NALM6 (cell line): ENCODE measurements around a stretch of chr17.

GRCh38 chr17:27560460-27560974, 70.5 kb upstream of the LGALS9 start:
- PRO-cap: no peak

DNA sequence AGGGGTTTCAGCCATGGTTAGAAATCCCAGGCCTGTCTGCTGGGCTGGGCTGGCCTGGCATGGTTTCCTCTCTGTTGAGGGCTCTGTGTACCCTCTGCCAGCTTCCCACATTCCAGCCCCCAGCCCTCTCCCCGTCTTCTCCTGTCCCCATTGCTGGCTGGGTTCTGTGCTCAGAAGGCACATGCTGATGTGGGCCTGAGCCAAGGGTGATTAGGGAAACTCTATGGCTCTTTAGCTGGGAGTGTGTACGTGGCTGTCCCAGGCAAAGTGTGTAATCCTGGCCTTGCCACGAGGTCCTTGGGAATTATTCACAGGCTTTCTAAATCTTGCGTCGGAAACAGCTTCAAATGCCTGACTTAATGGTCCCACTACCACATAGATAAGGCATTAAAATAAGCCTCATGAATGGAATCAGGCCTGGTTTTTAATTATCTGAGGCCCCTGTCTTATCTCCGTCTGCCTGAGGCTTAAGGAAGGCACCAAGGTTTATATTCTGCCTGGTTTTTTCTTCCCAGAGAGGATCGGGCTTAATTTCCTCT, 53.1 kb upstream of the LGALS9 start:
- PRO-cap: no peak

DNA sequence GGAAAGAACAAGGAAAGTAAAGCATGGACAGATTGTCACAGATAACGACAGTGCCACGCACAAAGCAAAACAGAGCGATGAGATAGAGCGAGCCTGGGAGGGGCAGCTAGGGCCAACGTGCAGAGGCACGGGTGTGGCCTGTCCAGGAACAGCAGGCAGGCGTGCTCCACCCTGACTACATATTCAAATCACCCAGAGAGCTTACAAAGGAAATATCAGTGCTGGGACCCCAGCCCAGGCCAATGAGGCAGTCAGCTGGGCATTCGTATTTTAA, 16.8 kb downstream of the LGALS9 start:
- PRO-cap: no peak

DNA sequence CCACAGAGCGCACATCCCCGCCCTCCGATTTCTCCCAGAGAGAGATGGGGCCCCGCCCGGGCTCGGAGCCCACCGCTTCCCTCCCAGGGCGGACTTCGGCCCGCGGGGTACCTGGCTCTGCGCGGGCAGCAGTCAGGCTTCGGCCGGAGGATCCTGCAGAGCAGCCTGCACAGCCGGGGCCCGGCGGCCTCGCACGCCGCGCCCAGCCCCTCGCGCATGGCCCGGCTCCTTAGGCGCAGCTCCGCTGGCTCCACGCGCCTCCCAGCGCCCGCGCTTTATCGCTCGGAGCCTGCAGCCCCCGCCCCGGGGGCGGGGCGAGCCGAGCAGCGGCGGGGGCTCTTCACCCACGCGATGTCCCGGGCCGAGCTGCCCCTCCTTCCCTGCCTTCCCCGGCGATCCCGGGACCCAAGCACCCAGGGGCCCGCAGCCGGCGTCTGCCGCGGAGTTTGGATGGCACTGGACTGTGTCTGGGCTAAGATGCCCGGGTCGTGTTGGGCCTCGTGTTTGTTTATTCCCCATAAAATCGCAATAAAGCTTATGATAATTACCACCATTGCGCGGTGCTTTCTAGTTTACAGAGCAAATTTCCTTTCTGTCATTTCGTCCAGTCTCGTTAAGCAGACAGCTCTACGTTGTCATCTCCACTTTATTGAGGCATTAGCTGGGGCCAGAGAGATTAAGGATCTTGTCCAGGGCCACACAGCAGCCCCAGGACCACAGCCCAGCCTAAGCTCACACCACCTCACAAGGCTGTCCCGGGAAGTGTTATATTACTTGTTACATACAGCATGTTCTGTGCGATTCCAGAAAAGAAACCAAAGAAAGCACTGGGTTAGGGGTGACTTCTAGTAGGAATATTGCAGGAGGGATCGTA, 6.6 kb downstream of the NOS2 start:
- PRO-cap: no peak

GRCh38 chr17:28266230-28266572, 52.8 kb upstream of the TMEM97 start:
- PRO-cap: no peak

GRCh38 chr17:28334688-28335264, 496 bp downstream of the IFT20 start:
- PRO-cap: no peak

GRCh38 chr17:28408029-28408706, 2.2 kb upstream of the SLC46A1 start:
- PRO-cap: no peak

GRCh38 chr17:28467693-28468001, 5.8 kb upstream of the SLC13A2 start:
- PRO-cap: no peak

DNA sequence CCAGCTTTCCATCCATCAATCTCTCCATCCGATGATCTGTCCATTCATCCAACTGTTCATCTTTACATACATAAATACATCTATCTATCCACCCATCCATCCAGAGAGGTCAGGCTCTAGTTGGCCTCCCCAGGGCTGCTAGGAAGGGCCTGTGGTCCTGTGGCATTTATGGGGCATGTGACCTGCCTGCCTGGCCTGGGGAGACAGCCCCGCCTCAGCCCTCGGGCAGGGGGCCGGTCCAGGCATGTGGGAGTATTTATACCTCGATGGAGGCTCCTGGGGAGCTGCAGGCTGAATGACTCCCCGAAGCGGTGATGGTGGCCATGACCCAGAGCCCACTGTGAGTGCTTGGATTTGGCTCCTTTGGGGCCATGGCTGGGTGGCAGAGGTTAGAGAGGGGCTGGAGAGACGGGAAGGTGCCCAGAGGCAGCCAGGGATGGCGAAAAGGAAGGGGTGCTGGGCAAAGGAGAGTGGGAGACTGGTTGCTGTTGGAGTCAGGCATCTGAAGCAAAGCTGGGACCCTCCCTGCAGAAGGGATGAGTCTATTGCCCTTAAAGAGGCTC, 7.4 kb downstream of the FOXN1 start:
- PRO-cap: no peak

GRCh38 chr17:28575266-28575992, 1.3 kb downstream of the ALDOC start:
- PRO-cap: no peak

- PRO-cap: no peak
Observed at GRCh38 chr17:28577509-28578669, 1.2 kb upstream of the ALDOC start.

GRCh38 chr17:28611414-28612211, 2.4 kb downstream of the RSKR start:
- PRO-cap: no peak

- PRO-cap: no peak
Observed at GRCh38 chr17:28619555-28620462, 5.8 kb upstream of the RSKR start.

GRCh38 chr17:28623586-28624047, 9.6 kb upstream of the RSKR start:
- PRO-cap: no peak

GRCh38 chr17:28626307-28627377, 12.7 kb upstream of the RSKR start:
- PRO-cap: no peak

- PRO-cap: no peak
Observed at GRCh38 chr17:28640341-28641132, 4.4 kb downstream of the BLTP2 start.

GRCh38 chr17:28716737-28717401, 799 bp downstream of the RAB34 start:
- PRO-cap: no peak

- PRO-cap: no peak
Observed at GRCh38 chr17:28718731-28718932, 964 bp upstream of the RAB34 start.

- PRO-cap: no peak
Observed at GRCh38 chr17:28746017-28746454, 2.2 kb downstream of the TRAF4 start.

DNA sequence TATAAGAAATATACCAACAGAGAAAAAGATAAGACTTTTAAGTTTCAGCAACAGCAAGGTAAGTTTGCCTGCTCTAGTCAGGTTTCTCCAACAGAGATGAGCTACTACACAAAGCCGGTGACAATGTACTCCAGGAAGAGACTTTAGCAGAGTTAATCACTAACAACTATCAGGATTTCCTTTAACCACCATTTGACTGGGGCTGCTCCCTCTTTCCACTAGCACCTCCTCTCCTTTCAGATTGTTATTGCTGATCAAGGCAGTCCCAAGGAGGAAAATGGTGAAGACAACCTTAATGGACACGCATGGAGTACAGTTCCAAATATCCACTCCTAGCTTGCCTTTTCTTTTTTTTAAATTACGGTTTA, 31.0 kb downstream of the FAM222B start:
- PRO-cap: unidirectional peak, plus-strand start at position 262 of the sequence